Non-pigmented ciliary epithelial cell (primary cell): ENCODE measurements around a stretch of chr13.

- RRBS, result no CpG with 5 or more reads among the region's 8 CpGs
These were observed 150.0 kb downstream of the MYO16 start for GRCh38 chr13:108779317-108779963.

GRCh38 chr13:108886379-108886991 is 257.1 kb downstream of the MYO16 start:
- RRBS, result no CpG with 5 or more reads among the region's 23 CpGs

DNA sequence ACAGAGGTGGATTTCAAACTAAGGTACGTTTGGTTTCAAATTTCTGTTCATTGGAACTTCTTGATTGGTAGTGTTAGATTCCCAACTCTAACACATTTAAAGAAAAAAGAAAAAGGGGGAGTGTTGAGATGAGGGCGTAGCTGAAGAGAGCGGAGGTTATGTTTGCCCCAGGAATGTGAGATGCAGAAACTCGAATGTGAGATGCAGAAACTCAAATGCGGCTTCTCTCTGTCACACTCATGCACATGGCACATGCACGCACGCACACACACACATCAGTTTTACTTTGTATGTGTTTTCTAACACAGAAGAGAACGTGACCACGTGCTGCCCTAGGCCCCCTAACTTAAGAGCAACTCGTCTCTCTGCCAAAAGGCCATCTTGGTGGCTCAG is 287.4 kb downstream of the MYO16 start:
- RRBS, result no CpG with 5 or more reads among the region's 10 CpGs

DNA sequence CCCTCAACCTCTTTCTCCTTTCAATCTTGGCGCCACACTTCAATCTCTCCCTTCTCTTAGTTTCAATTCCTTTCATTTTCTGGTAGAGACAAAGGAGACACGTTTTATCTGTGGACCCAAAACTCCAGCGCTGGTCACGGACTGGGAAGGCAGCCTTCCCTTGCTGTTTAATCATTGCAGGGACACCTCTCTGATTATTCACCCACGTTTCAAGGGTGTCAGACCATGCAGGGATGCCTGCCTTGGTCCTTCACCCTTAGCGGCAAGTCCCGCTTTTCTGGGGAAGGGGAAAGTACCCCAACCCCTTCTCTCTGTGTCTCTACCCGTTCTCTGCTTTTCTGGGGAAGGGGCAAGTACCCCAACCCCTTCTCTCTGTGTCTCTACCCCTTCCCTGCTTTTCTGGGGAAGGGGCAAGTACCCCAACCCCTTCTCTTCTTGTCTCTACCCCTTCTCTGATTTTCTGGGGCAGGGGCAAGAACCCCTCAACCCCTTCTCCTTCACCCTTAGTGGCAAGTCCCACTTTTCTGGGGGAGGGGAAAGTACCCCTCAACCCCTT is 520.6 kb downstream of the IRS2 start:
- RRBS, result no CpG with 5 or more reads among the region's 8 CpGs

DNA sequence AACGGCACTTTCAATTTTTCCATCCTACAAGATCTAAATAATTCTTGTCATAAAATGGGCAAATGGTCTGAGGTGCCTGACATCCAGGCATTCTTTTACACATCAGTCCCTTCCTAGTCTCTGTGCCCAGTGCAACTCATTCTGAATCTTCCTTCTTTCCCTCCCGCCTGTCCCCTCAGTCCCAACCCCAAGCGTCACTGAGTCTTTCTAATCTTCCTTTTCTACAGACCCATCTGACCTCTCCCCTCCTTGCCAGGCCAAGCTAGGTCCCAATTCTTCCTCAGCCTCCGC is 519.7 kb downstream of the IRS2 start:
- RRBS, result no CpG with 5 or more reads among the region's 4 CpGs

DNA sequence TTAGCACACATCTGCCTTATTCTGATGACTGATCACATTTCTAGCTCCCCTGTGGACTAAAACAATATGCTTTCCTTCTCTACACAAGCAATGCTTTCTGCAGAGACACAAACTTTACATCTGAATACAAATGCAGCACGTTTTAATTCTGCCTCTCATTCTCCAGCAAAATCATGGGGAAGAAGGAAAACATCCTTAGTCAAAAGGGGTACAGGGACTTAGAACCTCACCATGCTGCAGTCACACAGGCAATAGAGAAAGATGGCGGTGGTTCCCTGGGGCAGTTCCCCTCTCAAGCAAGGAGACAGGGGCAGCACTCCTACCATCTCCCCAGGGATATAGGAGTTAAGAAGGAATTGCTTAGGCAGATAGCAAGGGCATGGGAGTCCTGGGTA is 514.9 kb downstream of the IRS2 start:
- RRBS, result no CpG with 5 or more reads among the region's 2 CpGs

- RRBS, result no CpG with 5 or more reads among the region's 11 CpGs
These were observed 476.3 kb downstream of the IRS2 start for GRCh38 chr13:109309858-109310612.

GRCh38 chr13:109318470-109318749 is 468.0 kb downstream of the IRS2 start:
- RRBS, result no CpG with 5 or more reads among the region's 5 CpGs

DNA sequence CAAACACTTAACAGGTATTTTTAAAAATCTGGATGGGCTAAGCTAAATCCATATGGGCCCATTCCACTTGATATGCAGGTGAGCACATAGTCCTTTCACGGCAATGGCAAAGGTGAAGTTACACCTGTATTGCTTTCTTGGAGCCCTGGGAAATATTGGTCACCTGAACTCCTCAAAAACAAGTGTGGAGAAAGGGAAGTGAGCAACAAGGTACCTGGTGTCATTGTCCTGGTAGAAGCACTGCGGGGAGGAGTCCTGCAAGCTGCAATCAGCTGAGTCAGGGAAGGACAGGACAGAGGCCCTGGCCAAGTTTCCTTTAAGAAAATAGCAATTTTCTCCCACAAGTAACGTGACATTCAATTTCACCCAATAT is 389.2 kb downstream of the IRS2 start:
- RRBS, result no CpG with 5 or more reads among the region's 3 CpGs

GRCh38 chr13:109412653-109412915 is 373.8 kb downstream of the IRS2 start:
- RRBS, result no CpG with 5 or more reads among the region's 9 CpGs

GRCh38 chr13:109479963-109480645 is 306.3 kb downstream of the IRS2 start:
- RRBS, result no CpG with 5 or more reads among the region's 8 CpGs

- RRBS, result no CpG with 5 or more reads among the region's 12 CpGs
These were observed 216.2 kb downstream of the IRS2 start for GRCh38 chr13:109569856-109570823.

- RRBS, result no CpG with 5 or more reads among the region's 6 CpGs
These were observed 130.2 kb downstream of the IRS2 start for GRCh38 chr13:109656132-109656686.

DNA sequence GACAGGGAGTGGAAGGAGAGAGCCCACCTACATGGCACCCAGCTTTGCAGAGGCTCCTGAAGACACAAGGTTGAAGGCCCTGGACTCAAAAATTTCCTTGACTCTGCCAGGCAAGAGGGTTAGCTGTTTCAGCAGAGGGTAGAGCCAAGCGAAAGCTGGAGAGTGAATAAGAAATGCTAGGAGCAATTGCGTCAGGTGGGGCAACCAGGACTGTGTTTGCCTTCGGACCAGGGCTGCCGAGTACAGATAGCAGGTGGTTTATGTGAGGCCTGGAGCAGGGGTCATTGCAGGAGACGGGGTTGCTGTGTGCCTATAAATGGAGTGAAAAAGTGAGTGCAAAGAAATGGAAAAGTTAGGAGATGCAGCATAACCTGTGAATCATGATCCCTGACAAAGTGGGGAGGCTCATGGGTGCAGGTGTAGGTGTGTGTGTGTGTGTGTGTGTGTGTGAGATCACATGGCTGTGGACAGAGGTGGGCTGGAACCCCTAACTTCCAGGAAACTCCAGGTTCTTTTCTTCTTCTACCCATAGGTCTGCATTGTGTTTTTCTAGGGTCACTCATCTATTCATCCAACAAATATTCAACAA is 59.0 kb downstream of the IRS2 start:
- RRBS, result no CpG with 5 or more reads among the region's 5 CpGs

DNA sequence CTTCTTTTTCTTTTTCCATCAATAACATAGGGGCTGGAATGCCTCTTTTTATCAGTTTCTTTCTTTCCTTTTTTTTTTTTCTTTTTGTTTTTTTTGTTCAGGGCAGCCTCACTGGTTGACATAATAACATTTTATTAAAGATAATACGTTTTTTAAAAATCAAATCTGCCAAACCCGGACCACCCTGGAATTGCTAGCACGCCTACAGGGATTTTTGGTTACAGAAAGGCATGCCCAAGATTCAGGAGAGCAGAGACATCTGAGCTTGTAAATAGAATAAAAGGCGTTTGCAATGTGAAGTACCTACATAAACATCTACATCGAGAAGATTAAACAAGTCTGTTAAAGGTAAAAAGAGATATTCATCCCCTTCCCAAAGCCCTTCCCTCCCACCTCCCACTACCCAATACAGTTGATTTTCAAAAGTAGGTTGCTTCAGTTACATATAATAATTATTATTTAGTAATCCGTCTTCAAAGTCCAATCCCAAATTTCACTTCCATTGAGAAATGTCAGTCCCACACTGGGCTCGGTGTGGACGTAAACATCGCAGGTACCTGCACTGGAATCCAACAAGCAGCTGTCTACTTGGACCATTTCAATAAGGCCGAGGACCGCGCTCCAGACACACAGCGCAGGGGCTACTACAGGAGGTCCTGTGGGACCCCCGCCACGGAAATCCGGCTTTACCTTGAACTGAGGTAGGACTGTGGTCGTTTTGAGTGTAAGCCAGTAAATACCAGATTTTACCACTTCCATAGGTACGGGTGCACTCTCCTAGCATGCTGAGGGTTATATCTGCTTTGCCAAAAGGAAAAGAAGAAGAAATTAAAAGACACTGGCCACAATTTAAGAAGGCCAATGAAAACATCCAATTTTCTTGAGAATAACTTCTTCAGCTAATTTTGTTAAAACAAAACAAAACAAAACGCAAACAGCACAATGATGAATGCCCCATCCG is 31.0 kb downstream of the IRS2 start:
- RRBS, result no CpG with 5 or more reads among the region's 20 CpGs

GRCh38 chr13:109780610-109781508 is 5.5 kb downstream of the IRS2 start:
- RRBS, result no CpG with 5 or more reads among the region's 16 CpGs

GRCh38 chr13:109802810-109803336 is 16.5 kb upstream of the IRS2 start:
- RRBS, result no CpG with 5 or more reads among the region's 5 CpGs

GRCh38 chr13:110047349-110048242 is 259.4 kb downstream of the COL4A1 start:
- RRBS, result no CpG with 5 or more reads among the region's 10 CpGs

GRCh38 chr13:110136447-110137586 is 170.1 kb downstream of the COL4A1 start:
- RRBS, result no CpG with 5 or more reads among the region's 17 CpGs

GRCh38 chr13:110197387-110197784 is 109.6 kb downstream of the COL4A1 start:
- RRBS, result no CpG with 5 or more reads among the region's 3 CpGs